ENCODE data around the genes ATAT1 and MICA.

- PRO-cap = bidirectional peak, plus-strand start at chr6:30259603, minus-strand start at chr6:30259401
These were observed 45.9 kb upstream of the TRIM26 start for GRCh38 chr6:30259040-30259485.

DNA sequence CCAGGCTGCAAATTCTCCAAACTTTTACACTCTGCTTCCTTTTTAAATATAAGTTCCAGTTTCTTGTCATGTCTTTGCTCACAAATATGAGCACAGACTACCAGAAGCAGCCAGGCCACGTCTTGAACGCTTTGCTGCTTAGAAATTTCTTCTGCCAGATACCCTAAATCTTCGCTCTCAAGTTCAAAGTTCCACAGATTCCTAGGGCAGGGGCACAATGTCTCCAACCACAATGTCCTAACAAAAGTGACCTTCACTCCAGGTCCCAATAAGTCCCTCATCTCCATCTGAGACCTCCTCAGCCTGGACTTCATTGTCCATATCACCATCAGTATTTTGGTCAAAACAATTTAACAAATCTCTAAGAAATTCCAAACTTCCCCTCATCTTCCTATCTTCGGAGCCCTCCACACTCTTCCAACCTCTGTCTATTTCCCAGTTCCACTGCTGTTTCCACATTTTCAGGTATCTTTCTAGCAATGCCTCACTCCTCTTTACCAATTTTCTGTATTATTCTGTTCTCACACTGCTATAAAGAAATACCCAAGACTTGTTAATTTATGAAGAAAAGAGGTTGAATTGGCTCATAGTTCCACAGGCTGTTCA is 42.2 kb upstream of the TRIM39 start:
- PRO-cap = no peak

- PRO-cap = no peak
These were observed 12.4 kb upstream of the TRIM39 start for GRCh38 chr6:30314106-30314858.

DNA sequence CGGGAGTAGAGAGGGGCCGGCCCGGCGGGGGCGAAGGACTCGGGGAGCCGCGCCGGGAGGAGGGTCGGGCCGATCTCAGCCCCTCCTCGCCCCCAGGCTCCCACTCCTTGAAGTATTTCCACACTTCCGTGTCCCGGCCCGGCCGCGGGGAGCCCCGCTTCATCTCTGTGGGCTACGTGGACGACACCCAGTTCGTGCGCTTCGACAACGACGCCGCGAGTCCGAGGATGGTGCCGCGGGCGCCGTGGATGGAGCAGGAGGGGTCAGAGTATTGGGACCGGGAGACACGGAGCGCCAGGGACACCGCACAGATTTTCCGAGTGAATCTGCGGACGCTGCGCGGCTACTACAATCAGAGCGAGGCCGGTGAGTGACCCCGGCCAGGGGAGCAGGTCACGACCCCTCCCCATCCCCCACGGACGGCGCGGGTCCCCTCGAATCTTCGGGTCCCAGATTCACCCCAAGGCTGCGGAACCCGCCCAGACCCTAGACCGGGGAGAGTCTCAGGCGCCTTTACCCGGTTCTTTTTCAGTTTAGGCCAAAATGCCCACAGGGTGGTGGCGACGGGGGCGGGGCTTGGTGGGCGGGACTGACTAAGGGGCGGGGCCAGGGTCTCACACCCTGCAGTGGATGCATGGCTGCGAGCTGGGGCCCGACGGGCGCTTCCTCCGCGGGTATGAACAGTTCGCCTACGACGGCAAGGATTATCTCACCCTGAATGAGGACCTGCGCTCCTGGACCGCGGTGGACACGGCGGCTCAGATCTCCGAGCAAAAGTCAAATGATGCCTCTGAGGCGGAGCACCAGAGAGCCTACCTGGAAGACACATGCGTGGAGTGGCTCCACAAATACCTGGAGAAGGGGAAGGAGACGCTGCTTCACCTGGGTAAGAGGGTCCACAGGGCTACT is 575 bp downstream of the HLA-E start:
- PRO-cap = bidirectional peak, plus-strand start at position 683 of the sequence, minus-strand start at position 529 of the sequence

- PRO-cap = no peak
These were observed 4.5 kb downstream of the HLA-E start for GRCh38 chr6:30493500-30494599.

GRCh38 chr6:30518333-30518865 is 29.1 kb downstream of the HLA-E start:
- PRO-cap = unidirectional peak, plus-strand start at chr6:30518680

- PRO-cap = no peak
These were observed 5.2 kb downstream of the PRR3 start for GRCh38 chr6:30562310-30562767.

DNA sequence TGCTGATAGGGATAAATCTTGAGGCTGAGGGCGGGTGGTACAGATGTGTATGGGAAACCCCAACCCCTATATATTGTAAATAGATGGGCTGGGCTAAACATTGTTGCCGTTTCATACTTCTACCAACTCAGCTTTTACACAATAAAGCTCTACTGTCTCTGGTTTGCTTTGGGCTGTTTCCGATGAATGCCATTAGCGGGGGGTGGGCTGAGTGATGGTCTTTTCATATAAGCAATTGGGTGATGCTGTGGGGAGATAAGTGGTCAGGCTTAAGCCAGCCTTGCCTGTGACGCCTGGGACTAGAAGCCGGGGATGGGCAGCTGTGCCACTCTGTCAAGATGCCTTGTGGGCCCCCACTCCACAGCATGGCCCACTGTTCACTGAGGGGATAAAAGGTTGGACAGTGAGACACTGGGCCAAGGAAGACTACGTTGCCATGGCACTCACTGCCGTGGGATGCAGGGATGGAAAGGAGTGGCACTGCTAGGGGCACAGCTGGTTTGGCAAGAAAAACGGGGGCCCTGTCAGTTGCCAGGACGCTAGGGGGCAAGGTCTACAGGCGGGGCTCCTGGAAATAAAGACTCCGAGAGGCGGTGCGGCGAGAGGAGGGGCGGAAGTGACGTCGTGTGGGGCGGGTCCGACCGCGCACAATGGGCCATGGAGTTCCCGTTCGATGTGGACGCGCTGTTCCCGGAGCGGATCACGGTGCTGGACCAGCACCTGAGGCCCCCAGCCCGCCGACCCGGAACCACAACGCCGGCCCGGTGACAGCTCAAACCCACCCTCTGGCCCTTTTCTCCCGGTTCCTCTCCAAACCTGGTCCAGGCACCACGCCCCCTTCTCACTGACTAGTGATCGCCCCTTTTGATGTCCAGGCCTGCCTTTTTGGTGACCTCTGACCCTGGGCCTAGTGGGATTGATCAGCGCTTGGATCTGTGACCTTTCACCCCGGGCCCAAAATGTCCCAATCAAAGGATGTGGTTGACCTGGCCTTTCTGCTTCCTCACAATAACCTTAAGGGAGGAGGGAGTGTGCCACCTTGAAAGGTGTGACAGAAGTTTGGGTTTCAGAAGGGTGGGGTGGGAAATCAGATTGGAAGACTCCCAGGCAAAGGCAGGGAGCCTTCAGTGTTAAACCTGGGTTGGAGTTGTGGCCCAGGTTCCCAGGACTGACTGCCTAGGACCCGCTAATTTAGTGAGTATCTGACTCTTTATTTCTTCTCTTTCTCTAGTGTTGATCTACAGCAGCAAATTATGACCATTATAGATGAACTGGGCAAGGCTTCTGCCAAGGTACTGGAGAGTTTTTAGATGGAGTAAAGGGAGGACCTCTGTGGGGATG is at the start of gene ATAT1:
Gene ATAT1 (plus strand): TSS at position 646 of the 1,341 bp plus-strand sequence.
- PRO-cap = unidirectional peak, plus-strand start at position 650 of the sequence

GRCh38 chr6:30648028-30648589 is 1.2 kb downstream of the C6orf136 start:
- PRO-cap = no peak

DNA sequence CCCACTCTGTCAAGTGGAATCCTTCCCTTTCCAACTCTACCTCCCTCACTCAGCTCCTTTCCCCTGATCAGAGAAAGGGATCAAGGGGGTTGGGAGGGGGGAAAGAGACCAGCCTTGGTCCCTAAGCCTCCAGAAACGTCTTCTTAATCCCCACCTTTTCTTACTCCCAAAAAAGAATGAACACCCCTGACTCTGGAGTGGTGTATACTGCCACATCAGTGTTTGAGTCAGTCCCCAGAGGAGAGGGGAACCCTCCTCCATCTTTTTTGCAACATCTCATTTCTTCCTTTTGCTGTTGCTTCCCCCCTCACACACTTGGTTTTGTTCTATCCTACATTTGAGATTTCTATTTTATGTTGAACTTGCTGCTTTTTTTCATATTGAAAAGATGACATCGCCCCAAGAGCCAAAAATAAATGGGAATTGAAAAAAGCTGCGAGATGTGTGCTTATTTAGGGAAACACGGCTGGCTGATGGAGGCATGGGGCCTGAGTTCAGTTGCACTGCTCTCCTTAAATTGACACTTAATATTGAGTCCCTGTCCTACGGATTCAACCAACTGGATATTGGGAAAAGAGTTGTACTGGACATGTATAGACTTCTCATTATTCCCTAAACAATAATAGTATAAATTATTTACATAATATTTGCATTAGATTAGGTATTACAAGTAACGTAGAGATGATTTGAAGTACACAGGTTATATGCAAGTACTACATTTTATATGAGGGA is 5.0 kb downstream of the TUBB start:
- PRO-cap = bidirectional peak, plus-strand start at position 551 of the sequence, minus-strand start at position 323 of the sequence

GRCh38 chr6:30747944-30748806 is 3.8 kb upstream of the IER3 start:
- PRO-cap = no peak

- PRO-cap = no peak
These were observed 13.1 kb upstream of the IER3 start for GRCh38 chr6:30757272-30758096.

GRCh38 chr6:30809325-30809662 is 64.9 kb upstream of the IER3 start:
- PRO-cap = no peak

DNA sequence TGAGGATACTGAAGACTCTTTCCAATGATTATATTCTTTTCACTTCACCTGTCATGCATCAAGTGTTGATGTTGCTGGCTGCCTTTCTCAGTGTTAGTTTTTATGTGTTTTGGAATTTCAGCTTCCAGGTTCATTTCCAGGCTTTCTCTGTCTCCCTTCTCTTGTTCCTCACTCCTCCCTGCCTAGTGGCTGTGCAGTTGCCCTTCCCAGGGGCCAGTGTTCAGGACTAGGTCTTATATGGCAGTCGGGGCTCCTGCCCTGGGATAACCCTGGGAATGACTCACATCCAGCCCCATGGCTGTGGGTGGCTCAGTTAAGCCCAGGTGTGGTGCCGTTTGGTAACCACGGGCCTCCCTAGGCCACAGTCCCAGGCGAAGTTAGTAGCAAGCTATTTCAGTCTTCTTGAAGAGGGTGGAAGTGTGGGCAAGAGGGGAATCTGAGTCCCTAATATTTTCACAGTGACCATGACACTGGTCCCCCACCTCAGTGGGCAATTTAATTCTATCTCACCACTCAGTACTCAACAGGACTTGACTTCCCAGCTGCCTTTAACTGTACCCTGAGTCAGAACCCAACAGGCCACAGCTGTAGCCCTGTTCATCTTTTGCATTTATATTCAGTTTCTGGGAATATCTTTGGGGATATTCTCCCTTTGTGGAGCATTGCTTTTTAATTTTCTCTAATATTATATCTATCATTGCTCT is 57.3 kb upstream of the DDR1 start:
- PRO-cap = no peak

- PRO-cap = bidirectional peak, plus-strand start at chr6:30884980, minus-strand start at chr6:30884885
These were observed 575 bp downstream of the DDR1 start for GRCh38 chr6:30884744-30885443.

DNA sequence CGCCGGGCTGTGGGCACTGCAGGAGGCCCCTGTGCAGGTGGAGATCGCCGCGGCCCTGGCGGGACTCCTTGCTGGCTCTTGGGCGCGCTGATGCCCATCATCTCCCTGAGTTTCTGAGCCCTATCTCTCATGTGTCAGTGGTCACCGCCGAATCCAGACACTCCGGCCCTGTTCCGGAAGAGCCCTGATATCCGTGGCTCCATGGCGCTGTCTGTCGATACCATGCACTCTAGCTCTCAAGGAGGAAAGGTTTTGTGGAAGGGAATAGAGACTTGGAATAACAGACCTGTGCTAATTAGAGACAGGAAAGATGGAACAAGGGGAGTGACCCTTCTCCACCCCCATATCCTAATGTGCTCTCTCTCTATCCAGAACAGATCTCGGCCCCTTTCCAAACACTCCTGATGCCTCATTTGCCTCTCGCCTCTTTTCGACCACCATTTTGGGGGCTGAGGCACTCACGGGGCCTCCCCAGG is 433 bp downstream of the VARS2 start:
- PRO-cap = no peak

DNA sequence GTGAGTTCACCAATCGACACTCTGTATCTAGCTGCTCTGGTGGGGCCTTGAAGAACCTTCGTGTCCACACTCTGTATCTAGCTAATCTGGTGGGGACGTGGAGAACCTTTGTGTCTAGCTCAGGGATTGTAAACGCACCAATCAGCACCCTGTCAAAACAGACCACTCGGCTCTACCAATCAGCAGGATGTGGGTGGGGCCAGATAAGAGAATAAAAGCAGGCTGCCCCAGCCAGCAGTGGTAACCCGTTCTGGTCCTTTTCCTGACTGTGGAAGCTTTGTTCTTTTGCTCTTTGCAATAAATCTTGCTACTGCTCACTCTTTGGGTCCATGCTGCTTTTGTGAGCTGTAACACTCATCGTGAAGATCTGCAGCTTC is 9.2 kb upstream of the MUC22 start:
- PRO-cap = bidirectional peak, plus-strand start at position 250 of the sequence, minus-strand start at position 83 of the sequence

DNA sequence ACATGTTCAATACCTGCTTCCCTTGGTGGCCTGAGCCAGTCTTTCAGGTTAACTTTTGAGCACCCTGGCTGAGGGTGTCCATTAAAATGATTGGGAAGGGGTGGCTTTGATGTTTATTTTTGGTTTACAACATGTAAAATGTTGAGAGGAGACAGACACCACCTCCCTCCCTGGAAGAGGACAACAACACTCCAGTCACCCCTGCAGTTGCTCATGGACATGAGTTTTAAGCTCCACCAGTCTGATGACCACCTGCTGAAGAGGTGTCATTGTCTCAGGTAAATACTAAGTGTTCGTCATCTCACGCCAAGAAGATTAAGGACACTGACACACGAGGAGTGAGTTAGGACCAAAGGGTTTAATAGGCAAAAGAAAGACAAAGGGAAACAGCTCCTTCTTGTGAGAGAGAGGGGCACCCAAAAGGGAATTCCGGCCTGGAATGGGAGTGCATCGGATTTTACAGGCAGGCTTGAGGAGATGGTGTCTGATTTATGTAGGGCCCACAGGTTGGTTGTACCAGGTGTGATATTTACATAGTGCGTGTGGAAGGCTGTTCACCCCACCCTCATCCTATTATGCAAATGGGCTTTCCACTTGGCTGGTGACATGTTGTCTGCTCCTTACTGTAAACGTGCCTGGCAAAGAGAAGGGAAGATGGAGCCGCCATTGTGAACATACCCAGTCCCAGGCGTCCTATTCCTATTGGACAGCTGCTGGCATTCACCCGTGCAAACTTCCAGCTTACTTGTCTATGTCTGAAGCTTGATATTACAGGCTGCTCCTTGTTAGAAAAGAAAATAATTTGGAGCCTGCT is 6.6 kb downstream of the HLA-B start:
- PRO-cap = no peak

GRCh38 chr6:31402021-31402346 is 1.4 kb upstream of the MICA start:
- PRO-cap = no peak

GRCh38 chr6:31403469-31403964 is at the start of gene MICA:
MICA (plus strand) TSS chr6:31403595.
- PRO-cap = bidirectional peak, plus-strand start at chr6:31403595, minus-strand start at chr6:31403432

All from REH cell (cell line).